UCH-1 (cell line): ENCODE measurements around a stretch of chr2.

DNA sequence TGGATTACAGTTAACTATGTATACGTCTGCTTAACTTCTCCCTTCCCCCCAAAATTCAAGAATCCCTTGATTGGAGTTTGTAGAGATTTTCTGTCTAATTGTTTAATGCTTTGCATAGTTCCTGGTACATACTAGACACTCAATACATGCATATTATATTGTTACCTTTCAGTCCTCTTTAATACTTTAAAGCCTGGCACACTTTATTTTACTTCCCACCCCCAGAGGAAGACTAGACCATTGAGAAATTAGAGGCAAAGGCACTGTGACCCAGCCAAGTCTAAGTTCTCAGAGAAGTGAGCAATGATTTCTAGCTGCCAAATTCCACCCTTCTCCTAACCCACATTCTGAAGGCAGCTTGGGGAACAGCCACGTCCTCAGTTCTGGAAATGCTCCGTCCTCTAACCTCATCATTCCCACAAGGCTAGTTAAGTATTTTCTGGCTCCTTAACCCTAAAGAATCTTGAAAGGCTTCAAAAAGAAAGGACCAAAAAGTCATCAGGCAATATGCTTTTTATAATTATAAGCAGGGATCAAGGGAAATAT lies 86.7 kb downstream of the COL5A2 start:
- RRBS: no CpG with 5 or more reads among the region's 3 CpGs

- RRBS: no CpG with 5 or more reads among the region's 2 CpGs
These were observed 43.9 kb downstream of the WDR75 start for GRCh38 chr2:189485206-189485514.

DNA sequence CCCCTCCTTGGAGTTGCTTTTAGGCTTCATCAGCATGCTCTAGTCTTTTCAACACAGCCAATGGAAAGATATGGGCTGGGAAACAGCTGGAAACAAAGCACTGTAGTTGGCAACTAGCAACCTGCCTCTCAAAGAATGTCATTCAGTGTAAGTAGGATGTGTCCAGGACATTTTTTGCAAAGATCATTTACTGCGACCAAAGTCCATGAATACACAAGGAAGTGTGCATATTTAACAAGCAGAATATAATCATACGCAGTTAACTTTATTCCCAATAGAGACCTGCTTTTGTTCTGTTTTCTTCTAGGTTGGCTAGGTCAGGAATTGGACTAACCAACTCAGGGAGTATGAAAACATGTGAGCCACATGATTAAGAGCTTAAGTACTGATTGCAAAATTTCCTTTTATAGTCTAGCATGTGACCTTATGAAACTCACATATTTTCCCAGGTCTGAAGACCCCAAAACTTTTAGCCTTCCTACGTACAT lies 57.8 kb downstream of the SLC40A1 start:
- RRBS: no CpG with 5 or more reads among the region's 3 CpGs

- RRBS: no CpG with 5 or more reads among the region's 16 CpGs
These were observed 53.5 kb downstream of the SLC40A1 start for GRCh38 chr2:189526760-189527751.

- RRBS: no CpG with 5 or more reads among the region's 36 CpGs
These were observed 381 bp downstream of the ORMDL1 start for GRCh38 chr2:189783702-189784213.

DNA sequence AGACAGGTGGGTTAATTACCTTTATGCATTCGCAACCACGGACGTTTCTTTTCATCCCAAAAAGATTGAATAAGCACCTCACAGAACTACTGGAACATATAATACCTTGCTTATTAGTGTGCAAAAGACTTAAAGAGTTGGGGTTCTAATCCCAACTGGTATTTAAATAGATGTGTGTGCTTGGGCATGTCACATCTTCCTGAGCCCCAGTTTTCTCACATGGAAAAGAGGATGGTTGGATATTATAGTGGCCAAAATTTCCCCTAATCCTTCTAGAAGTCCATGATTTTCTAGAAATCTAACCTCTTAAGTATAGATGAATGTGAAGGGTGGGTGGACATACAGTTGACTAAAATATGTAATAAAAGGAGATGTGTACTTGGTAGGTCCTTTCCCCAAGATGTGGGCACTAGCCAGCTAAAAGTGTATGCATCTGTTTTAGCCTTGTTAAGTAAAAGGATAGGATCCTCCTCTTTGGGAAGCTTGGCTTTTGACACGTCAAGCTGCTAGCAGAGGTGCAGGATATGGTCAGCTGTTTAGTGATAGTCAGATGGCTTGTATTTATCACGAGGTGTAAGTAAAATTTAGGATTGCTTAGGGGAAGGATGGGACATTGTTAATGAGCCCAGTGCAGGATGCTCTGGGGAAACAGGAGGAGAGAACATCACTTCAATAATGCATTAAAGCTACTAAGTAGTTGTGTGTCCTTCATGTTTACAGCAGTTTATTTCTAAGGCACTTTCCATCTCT lies 1.3 kb downstream of the MFSD6 start:
- RRBS: no CpG with 5 or more reads among the region's 5 CpGs

DNA sequence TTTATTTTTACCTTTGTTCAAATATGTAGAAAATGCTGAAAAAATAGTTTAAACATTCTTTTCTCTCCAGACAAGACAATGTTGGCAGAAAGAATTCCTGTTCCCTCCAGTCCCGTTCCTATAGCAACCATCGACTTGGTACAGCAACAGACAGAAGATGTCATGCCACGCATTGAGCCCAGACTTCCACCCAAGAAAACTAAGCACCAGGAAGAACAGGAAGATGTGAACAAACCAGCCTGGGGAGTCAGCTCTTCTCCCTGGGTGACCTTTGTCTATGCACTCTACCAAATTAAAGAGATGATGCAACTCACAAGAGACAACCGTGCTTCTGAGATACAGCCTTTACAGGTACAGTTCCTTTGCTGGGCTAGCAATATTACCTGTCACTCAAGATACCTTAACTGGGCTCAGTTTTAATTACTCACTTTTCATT lies 37.1 kb downstream of the NEMP2 start:
- RRBS: no CpG with 5 or more reads among the region's 4 CpGs

DNA sequence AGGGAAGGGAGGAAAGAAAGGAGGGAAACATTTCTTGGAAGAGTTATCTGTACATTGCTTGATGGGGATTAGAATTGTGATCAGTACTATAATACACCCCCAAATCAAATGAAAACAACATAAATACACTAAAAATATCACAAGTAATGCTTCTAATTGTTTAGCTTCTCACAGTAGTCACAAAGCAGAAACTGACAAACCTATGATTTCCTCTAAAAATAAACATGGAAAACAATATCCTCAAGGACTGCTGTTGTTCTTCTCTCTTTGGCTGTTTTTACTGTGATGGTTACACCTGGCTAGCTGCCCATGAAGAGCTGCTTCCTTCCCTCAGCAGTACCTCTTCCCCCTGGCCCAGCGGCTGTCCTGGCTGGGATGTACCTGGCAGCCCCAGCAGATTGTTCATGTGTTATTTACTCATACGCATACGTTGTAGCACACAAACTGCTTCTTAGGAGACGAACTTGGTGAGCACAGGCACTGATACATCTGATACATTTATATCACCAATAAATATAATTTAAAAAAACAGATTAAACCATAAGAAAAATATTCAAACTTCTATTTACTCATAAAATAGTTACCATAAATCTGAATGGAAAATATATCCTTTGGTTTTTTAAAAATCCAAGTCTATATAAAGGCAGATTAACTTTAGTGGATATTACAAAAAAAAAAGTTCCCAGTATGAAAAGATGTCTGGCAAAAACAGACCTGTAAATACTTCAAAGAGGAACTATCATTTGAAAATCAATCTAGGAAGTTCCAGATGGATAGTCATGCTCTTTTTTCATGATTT lies 27.3 kb downstream of the NEMP2 start:
- RRBS: no CpG with 5 or more reads among the region's 4 CpGs

GRCh38 chr2:190508101-190509579 lies 25.9 kb downstream of the NEMP2 start:
- RRBS: no CpG with 5 or more reads among the region's 10 CpGs

GRCh38 chr2:190900286-190901229 lies 19.9 kb downstream of the GLS start:
- RRBS: no CpG with 5 or more reads among the region's 7 CpGs

GRCh38 chr2:190963906-190964728 lies 49.9 kb downstream of the STAT1 start:
- RRBS: no CpG with 5 or more reads among the region's 5 CpGs

DNA sequence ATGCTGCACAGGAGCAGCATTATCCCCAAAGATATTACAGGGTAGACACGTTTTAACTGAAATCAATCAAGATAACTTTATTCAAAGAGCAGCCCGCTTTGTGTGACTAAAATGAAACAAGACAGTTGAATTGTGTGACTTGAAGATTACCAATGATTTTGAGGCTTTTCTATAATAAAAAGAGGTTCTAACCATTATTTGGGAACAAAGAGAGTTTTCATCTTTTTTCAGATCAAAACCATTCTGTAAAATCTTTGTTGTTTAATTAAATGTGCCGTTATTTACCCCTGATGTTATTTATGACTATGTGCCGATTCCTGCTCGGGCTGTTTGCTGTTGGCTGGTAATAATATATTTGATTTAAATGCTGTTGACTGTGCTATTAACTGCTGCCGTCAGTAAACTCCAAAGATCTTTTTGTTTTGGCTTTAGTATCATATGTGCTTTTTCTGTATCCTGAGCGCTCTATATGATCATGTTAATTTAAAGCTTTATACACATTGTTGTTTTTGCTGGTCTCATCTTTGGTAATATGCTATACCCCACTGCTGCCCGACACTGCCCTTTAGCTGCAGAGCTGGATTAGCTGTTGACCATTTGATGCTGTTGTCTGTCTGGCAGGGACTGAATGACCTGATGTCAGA lies 49.1 kb downstream of the STAT1 start:
- RRBS: no CpG with 5 or more reads among the region's 8 CpGs

- RRBS: no CpG with 5 or more reads among the region's 4 CpGs
These were observed 43.0 kb downstream of the STAT1 start for GRCh38 chr2:190970894-190971445.

- RRBS: no CpG with 5 or more reads among the region's 4 CpGs
These were observed 5.2 kb downstream of the STAT1 start for GRCh38 chr2:191008840-191009182.

DNA sequence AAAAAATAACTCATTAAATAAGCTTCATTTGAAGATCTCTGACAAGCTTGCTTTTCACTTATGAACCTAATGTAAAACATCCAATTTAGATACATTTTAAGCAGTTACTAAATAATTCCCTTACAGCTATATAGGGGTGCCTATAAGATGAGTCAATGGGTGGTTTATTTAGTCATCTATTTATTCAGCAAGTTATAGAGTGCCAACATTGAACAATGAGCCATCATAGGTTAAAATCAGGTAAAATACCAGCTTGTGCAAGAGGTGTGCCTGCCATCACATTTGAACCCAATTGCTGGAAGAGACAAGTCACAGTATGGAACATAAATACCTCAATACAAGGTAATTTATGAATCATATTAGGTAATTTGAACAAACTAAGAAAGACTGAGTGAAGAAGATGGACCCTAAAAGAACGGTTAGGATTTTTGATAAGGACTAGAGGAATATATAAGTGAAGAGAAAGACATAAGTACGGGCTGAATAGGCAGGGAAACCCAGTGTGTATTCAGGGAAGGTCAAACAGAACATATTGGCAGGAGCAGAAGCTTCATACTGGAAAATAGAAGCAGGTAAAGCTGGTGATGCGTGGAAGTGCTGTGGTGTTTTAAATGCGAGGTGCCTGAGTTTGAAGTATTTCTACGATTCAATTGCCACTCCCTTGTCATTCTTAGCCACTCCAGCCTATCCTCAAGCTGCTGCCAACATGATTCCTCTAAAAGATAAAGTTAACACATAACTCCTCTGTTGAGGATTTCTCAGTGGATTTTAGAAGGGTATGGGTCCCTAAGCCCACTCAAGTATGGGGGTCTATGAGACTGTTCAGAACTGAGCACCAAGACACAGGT lies 18.9 kb upstream of the STAT4 start:
- RRBS: no CpG with 5 or more reads among the region's 5 CpGs

DNA sequence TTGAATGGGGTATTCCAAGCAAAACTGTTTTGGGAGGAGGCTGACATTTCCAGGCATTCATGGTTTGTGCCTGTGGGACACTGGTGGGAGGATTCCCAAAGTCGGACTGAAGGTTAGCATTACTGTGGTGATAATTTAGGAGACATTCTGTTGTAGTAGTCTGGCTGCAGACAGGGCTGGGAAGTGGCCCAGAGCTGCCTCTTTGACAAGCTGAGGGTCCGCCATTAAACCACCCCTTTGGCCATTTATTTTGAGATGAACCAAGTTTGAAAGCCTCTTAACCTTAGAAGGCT lies 1.8 kb downstream of the MYO1B start:
- RRBS: no CpG with 5 or more reads among the region's 2 CpGs

DNA sequence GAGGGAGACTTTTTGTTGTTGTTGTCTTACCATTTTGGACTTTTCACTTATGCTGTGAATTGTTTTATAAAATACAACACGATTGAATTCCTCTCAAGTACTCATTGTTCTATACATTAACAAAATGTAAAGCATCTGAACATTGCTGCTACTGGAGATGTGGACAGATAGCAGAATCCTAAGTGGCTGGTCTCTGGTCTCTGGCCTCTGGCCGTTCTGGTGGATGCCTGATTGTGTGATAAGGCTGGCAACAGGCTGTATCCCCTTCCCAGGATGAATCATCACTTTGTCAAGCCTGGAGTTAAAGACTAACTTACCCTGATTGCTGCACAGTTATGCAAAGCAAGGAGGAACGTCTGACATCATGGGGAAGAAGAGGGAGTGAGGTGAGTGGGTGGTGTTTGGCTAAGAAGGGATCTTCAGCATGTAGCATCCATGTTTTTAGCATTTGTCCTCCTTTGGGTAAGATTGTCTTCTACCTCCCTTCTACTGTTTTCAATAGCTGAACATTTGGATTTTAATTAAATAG lies 2.5 kb downstream of the MYO1B start:
- RRBS: no CpG with 5 or more reads among the region's 3 CpGs